Daoy (cell line): ENCODE data around the genes GARIN1A, GARIN1B and STRIP2.

DNA sequence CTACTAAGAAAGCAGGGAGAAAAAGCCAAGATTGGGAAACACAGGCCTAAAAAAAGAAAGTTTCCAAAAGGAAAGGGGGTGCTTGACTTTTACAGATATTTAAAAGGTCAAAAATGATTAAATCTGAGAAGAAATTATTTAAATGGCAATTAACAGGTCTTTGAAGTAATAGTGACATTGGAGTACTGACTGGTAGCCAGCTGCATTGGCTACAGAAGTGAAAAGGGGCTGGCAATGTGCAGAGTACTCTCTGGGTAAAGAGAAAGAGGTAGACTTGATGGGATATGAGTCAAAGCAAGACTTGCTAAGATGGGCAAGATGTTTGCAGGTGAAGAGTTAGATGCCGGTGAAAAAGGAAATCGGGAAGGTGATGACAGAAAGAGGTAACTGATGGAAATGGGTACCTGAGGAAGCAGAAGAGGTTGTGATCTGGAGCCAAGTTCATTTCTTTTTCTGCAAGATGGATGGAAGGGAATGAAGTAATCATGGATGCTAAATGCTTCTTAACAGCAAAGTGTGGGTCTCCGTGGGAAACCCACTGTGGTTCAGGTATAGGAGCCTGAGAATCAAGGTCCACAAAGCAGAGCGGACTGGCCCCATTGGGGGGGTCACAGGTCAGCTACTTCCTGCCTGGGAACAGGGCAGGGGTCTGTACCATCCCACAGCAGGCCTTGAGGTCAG, 33.7 kb upstream of the LRRC4 start:
- RAMPAGE, long total RNA, result no peak

DNA sequence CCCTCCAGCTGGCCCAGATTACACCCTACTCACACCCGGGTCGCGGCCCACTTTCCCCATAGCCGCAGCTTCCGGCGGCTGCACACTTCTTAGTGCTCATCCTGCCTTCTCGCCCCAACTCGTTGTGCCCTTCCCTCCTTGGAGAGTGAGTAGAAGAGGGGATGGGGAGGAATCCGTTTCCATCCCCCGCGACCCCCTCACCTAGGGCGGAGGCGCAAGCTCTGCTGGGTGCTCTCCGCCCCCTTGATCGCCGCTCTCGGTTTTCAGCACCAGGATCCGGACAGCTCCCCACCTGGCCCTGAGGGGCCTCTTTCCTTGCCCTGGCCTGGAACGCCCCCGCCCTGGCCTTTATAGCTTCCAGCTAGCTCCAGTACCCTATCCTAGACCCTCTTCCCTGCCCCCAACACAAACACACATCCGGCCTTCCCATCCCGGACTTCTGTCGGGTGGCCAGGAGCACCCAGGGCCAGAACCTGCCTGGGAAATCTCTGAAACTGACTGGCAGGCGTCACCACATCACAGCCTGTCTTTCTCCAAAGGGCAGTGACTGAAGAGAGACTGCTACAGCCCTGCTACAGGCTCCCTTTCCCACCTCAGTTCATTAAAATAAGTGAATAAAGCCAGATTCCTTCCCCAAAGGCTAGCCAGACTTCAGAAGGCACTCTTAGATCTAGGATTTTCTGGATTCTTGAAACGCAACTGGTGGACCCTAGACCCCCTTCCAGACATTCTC, 72.4 kb upstream of the LEP start:
- RAMPAGE, long total RNA, result no peak

GRCh38 chr7:128236810-128237433, 4.2 kb upstream of the LEP start:
- RAMPAGE, long total RNA, result no peak

GRCh38 chr7:128271333-128272077, 30.4 kb downstream of the LEP start:
- RAMPAGE, long total RNA, result no peak

GRCh38 chr7:128533352-128534177, 57.0 kb downstream of the METTL2B start:
- RAMPAGE, long total RNA, result no peak

- RAMPAGE, long total RNA, result no peak
These were observed at the start of gene GARIN1A for GRCh38 chr7:128671982-128672420. GARIN1A (plus strand) TSS chr7:128672292.

DNA sequence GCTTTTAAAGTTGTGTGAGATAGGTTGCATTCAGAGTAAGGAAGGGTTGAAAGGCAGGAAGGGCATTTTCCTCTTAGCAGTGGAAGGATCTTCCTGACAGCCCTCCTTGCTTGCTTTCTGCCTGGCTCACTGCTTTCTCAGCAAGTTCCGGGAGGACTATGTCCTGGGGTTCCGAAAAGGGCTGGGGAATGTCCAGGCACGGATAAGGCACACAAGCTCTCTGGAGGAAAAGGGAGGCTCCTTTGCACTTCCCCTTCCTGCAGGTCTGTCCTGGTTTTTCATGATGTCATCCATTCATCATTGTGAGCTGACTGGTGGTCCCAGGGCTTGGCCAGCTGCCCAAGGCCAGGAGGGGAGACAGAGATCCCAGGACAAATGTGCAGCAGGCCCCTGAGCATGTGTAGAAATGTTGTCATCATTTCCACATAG, at the start of gene GARIN1B:
TSS of gene GARIN1B (plus strand) at position 356 of the 429 bp plus-strand sequence.
- RAMPAGE, long total RNA, result no peak

DNA sequence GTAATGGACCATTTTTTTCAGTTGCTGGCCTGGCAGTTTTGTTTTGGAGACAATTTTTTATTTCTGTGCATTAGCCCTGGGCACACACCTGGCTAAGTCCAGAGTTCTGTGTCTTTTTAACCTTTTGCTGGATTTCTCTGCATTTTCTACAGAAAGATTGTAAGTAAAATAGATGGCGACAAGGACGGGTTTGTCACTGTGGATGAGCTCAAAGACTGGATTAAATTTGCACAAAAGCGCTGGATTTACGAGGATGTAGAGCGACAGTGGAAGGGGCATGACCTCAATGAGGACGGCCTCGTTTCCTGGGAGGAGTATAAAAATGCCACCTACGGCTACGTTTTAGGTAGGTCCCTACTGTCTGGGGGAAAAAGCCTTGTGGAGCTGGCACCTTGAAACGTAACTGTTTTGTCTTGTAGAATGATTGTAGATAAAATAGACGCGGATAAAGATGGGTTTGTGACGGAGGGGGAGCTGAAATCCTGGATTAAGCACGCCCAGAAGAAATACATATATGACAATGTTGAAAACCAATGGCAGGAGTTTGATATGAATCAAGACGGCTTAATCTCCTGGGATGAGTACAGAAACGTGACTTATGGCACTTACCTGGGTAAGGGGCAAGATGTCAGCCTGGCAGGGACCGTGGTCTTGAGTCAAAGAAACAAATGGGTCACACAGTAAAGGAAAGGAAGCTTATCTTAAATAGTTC, 15.1 kb downstream of the CALU start:
- RAMPAGE, long total RNA, result no peak

DNA sequence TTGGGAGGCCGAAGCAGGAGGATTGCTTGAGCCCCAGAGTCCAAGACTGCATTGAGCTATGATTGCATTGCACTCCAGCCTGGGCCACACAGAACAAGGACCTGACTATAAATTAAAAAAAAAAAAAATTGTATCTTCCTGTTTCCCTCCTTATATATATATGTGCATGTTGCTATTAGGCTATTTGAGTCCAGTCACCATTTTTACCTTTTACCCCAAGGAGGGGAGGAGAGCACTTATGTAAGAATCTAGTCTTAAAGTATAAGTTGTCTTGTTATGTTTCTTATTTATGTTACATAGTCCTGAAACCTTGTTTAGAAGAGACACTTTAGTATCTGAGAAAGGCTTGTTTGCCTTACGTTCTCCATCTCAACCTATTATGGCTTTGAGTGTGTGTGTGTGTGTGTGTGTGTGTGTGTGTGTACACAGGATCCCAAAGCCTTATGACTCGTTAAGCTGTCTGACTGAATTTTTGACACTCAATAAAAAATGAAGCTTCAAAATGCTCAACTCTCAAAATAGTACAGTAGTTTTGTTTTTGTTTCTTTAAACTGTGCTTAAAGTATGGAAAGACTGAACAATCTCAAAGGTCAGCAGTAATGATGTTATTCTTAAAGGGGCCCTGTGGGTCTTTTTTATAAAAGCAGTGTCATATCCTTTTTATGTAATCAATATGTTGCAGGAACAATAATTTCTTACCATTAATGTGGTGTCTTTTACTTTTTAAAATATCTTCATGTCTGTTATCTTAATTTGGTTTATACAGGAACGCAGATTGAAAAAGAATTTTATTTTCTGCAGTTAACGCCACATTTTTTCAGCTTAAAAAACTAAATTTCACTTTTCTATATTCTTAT, 18.0 kb downstream of the CALU start:
- RAMPAGE, long total RNA, result no peak

DNA sequence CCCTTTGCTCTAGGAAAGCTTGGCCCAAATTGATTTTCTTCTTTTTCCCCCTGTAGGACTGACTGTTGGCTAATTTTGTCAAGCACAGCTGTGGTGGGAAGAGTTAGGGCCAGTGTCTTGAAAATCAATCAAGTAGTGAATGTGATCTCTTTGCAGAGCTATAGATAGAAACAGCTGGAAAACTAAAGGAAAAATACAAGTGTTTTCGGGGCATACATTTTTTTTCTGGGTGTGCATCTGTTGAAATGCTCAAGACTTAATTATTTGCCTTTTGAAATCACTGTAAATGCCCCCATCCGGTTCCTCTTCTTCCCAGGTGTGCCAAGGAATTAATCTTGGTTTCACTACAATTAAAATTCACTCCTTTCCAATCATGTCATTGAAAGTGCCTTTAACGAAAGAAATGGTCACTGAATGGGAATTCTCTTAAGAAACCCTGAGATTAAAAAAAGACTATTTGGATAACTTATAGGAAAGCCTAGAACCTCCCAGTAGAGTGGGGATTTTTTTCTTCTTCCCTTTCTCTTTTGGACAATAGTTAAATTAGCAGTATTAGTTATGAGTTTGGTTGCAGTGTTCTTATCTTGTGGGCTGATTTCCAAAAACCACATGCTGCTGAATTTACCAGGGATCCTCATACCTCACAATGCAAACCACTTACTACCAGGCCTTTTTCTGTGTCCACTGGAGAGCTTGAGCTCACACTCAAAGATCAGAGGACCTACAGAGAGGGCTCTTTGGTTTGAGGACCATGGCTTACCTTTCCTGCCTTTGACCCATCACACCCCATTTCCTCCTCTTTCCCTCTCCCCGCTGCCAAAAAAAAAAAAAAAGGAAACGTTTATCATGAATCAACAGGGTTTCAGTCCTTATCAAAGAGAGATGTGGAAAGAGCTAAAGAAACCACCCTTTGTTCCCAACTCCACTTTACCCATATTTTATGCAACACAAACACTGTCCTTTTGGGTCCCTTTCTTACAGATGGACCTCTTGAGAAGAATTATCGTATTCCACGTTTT, 5.5 kb downstream of the OPN1SW start:
- RAMPAGE, long total RNA, result no peak

DNA sequence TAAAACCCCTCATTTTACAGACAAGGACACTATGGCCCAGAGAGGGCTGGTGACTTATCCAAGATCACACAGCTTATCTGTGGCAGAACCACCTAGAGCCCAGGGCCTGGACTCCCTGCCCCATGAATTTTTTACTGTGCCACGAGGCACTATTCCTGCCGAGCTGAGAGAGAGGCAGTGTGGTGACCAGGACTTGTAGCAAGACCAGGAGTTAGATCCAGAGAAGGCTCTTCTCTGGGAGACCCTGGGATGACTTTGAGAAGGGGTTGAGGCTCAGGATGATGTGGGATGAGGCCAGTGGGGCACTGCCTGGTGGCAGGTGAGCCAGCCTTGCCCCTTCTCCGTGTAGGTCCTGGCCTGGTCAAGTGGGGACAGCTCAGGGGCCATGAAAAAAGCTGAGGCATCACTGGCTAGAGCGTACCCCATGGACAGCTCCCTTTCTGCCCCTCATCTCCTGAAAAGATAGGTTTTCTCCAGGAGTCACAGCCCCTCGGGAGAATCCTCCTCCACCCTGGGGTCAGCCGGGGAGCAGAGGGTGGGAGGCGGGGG, 5.7 kb downstream of the FLNC start:
- RAMPAGE, long total RNA, result no peak

DNA sequence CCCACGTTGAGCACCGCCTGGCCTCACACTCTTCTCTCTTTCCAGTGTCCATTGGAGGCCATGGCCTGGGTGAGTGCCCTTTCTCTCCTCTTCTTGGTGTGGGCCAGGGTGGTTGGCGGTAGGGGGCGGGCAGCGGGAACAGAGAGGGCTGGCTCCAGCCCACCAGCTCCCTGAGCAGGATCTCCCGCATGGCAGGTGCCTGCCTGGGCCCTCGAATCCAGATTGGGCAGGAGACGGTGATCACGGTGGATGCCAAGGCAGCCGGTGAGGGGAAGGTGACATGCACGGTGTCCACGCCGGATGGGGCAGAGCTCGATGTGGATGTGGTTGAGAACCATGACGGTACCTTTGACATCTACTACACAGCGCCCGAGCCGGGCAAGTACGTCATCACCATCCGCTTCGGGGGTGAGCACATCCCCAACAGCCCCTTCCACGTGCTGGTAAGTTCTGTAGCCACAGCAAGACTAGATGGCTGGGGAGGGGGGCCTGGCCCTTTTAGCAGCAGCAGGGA, 13.5 kb upstream of the ATP6V1F start:
- RAMPAGE, long total RNA, result no peak

DNA sequence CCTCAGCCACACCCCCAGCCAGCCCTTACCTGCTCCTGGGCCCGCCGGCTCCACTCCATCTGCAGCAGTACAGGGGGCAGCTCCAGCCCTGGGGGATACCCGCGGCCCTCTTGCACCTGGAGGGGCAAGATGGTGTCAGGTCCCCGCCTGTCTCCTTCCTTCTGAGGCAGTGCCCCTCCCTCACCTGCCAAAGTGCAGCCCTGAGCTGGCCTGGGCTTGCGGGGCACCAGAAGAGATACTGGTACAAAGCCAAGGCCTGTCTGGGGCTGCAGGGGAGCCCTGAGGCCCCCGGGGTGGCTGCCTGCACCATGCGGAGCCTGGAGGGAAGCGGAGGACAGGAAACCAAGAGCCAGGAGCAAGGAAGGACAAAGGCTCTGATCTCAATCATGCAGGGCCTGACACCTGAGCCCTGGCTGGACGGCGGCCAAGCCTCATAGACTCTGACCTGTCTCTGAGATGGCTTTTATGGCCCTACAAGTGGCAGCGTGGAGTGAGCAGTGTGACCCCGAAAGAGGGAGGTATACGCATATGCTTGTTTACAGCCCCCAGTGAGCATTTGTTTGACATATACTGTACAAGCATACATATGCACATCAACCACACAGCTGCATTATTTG, 8.5 kb downstream of the ATP6V1FNB start:
- RAMPAGE, long total RNA, result no peak

DNA sequence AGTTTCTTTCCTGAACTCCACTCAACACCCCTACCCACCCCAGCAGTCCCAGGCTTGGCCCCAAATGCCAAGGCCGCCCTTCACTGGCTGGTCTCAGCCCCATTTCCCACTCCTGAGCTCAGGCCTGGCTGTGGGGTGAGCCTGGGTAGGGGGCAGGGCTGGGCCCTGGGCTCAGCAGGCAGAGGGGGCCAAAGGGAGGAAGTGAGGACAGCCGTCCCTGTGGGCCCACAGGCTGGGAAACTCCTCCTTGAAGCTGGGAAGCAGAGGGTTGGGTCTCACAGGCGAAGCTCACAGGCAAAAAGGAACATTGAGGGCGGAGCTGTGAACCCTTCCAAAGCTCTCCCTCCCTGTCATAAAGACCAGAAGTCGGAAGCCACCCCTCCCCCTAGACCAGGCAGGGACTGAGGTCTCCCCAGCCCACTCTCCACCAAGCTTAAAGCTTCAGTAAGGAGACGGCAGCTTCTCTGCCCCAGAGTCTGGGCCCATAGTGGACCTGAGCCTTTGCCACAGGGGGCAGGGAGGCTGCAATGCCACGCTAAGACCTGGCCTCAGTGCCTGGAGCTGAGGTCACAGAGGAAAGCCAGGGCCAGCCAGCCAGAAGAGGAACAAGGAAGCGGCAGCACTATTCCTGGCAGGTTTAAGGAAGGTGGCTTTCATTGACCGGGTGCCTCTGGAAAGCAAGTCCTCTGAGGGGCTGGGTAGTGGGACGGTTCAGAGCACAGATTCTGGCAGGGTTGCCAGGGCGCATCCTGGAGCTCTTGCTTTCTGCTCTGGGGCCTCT, 1.0 kb upstream of the KCP start:
- RAMPAGE, long total RNA, result no peak

GRCh38 chr7:128933566-128933973, 4.2 kb upstream of the IRF5 start:
- RAMPAGE, long total RNA, result no peak

DNA sequence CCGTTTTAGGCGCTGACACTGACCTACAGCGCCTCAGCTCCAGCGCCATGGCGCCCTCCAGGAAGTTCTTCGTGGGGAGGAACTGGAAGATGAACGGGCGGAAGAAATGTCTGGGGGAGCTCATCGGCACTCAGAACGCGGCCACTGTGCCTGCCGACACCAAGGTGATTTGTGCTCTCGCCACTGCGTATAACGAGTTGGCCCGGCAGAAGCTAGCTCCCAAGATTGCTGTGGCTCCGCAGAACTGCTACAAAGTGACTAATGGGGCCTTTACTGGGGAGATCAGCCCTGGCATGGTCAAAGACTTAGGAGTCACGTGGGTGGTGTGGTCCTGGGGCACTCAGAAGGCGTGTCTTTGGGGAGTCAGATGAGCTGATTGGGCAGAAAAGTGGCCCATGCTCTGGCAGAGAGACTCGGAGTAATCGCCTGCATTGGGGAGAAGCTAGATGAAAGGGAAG, 1.1 kb upstream of the TNPO3 start:
- RAMPAGE, long total RNA, result no peak

GRCh38 chr7:129371260-129372148, 62.7 kb upstream of the STRIP2 start:
- RAMPAGE, long total RNA, result no peak

DNA sequence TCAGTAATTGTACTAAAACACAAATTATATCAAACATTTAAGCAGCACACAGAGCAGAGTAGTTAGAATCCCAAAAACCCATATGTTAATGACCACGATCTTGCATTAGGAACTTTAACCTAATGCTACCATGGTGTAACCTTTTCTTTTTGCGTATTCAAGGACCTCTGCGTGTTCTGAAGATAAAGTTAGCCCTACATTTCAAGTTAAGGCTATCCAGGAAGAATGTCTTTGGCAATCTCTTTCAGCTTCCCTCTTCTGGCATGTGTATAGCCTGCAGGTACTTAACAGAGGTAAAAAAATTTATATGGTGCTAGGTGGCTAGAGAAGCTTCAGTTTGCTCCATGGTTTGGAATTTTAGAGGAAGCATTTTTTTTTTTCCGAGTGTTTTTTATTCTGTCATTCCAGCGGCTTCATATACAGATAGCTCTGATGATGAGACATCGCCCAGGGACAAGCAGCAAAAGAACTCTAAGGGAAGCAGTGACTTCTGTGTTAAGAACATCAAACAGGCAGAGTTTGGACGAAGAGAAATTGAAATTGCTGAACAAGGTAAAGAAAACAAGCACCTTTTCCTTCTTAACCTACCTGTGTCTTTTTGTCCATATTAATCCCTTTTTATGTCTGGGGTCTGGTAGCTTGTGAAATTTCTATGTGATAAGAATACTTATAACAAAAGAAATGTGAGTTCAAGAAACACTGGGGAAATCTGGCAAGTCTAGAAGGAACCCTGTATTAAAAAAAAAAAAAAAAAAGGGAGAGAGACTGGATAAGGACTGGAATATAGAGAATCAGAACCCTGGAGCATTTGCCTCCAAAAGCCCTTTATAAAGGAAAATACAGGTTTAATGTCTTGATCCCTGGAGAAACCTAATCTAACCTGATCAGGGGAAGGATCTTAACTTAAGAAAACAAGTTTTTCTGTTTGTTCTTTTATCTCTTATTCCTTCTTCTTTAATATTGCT, 45.3 kb upstream of the STRIP2 start:
- RAMPAGE, long total RNA, result no peak

DNA sequence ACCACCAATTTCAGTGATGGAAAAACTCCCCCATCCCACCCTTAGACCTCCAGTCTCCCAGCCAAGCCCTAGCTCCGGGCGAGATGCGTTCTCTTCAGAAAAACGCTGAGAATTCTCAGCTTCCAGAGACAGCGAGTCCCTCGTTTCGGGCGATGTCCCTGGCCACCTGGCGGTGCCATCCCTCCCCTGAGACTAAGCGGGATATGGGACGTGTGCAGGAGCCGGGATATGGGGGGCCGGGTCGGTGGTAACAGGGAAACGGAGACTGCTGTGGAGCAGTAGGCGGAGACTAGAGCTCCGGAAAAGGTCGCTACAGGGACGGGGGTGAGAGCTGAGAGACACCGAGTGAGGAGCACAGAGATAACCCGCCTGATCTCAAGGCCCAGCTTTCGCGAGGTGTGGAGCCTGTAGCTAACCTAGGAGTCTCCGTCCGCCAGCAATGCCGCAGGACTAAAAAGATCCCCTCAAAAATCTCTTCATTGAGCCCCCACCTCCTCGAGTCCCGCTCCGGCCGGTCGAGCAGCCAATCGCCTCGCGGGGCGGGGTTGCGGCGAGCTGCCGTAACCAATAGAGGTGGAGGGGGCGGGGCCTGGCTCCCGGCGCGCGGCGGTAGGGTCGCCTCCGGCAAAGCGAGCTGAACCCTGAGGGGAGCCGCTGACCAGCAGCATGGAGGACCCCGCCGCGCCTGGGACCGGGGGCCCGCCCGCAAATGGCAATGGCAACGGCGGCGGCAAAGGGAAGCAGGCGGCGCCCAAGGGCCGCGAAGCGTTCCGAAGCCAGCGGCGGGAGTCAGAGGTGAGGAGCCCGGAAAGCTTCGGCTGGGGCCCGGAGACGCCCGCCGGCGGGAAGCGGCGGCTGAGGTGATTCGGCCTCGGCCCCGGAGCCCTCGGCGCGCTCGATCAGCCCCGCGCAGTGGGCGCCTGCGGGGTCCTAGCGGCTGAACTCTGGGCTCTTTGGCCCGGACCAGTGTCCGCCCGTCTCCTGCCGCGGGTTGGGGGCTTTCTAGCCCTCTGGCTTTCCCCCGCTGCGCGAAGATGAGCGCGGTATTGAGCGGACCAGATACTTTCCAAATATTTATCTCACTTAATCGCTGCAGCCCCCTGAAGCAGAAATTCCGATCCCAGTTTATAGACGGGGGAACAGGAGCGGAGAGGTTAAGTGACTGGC, at the start of gene STRIP2:
TSS of gene STRIP2 (plus strand) at position 626 of the 1,167 bp plus-strand sequence.
- RAMPAGE, long total RNA, result no peak

GRCh38 chr7:129779038-129779411, 167.5 kb downstream of the NRF1 start:
- RAMPAGE, long total RNA, result no peak